Metastatic Liver Carcinoma in the Adrenal Gland (tissue), 2 donors: ENCODE measurements around a stretch of chr12.

DNA sequence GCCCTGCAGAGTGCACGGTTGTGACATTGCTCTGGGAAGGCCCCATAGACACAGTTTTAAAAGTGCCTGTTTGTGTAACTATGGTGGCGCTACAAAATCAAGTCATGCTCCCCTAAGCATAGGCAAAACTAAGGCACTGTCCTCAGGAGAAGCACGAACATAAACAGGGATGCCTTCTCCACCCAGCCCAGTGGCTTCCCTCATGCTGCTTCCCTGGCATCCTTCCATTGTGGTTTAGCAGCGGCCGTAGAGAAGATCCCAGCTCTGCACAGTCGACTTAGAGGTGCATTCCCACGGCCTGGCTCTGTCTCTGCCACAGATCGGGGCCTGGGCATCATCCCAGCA is 70.5 kb downstream of the PIWIL1 start:
- PRO-cap, 2 experiments: no peak in any of the 2 experiments

GRCh38 chr12:130775972-130776962 is 60.2 kb upstream of the RIMBP2 start:
- PRO-cap, 2 experiments: no peak in any of the 2 experiments

GRCh38 chr12:130818460-130819626 is 20.2 kb downstream of the STX2 start:
- PRO-cap, 2 experiments: no peak in any of the 2 experiments

GRCh38 chr12:130920468-130921189 is 33.1 kb upstream of the ADGRD1 start:
- PRO-cap, 2 experiments: no peak in any of the 2 experiments

DNA sequence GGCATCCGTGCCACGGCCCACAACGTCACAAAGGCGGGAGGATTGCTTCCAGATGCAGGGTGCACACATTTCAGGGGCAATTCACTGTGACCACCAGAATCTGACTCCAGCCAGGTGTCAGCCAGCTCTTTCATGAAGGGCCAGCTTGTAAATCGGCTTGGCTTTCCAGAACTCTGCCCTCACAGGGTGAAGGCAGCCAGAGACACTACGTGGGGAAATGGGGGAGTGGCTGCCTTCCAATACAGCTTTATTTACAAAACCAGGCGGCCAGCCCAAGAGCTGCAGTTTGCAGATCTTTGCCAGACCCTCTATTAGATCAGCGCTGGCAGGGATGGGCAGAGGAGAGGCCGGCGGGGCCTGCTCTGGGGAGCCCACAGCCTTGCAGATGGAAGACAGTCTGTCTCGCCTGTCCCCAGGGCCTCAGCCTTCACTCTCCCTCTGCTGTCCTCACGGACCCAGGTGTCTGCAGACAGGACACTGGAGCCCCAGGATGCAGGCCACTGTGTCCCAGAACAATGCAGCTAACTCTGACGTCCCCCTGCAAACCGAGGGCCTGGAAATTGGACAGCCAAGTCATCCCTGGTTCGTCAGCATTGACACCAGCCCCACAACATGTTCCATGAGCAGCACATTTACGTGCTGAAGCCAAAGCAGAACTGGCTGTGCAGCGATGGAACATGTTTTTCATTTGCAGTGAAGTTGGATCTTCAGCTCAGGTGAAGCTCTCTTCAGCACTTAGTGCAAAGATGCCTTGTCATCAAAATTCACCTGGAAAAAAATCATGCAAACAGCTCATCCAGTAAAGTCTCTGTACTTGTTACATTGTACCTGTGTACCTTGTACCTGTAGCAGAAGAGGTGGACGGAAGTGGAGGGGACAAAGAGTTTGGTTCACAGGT is 53.7 kb downstream of the ADGRD1 start:
- PRO-cap, 2 experiments: no peak in any of the 2 experiments

- PRO-cap, 2 experiments: no peak in any of the 2 experiments
These were observed 152.2 kb downstream of the ADGRD1 start for GRCh38 chr12:131105689-131106540.

DNA sequence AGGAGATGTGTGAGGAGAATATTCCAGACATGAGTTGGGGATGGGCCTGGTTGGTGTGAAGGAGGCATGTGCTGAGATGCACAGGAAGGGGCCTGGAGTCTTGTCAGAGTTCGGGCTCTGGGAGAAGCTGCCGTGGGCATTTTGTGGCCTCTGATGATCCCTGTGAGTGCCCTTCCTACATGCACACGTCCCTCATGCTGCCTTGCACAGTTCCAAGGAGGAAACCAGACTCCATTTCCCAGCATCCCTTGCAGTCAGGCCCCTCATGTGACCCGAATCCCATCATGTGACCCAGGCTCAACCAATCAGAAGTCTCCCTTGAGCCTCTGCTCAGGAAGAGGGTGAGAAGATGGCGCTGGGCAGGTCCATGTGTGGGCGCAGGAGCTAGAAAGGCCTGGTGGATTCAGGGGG is 240.3 kb downstream of the ADGRD1 start:
- PRO-cap, 2 experiments: no peak in any of the 2 experiments

- PRO-cap, 2 experiments: no peak in any of the 2 experiments
These were observed 254.1 kb upstream of the SFSWAP start for GRCh38 chr12:131456781-131457242.

DNA sequence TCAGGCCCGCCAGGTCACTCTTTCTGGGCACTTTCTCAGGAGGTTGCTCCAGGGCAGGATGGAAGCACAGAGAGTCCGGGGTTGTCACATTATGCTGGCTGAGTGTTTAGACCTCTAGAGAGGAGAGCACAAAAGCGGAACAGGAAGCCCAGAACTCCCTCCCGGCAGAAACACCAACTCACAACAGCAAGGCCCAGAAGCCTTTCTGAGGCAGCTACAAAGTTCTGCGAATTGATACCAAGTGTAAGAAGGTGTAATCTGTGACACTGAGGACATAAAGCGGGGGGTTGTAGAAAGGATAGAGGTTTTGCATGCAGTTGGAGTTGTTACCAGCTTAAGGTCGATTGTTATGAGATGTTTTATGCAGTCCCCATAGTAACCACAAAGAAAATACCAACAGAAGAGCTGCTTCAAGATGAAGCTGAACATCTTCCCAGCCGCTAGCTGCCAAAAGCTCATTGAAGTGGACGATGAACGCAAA is 43.8 kb upstream of the SFSWAP start:
- PRO-cap, 2 experiments: no peak in any of the 2 experiments

DNA sequence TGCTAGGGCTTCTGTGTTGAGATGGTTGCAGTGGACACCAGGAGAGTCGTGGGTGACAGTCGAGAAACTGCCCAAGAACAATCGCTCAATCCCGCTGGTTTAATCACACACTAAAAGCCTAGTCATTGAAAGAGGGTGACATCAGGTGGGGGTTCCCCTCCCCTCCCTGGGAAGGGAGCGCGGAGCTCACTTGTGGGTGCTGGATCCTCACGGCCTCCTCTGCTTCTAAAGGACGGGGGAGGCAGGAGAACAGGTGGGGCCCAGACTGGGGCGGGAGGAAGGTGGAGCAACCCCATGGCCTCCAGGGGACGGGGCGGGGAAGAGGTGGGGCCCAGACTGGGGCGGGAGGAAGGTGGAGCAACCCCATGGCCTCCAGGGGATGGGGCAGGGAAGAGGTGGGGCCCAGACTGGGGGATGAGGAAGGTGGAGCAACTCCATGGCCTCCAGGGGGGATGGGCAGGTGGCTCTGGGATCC is 28.8 kb upstream of the SFSWAP start:
- PRO-cap, 2 experiments: no peak in any of the 2 experiments

- PRO-cap, 2 experiments: no peak in any of the 2 experiments
These were observed 51.8 kb upstream of the MMP17 start for GRCh38 chr12:131776246-131776946.

GRCh38 chr12:131860399-131861252 is 32.4 kb downstream of the MMP17 start:
- PRO-cap, 2 experiments: peak in 2 of 2 experiments; most common plus-strand start chr12:131861166 (in 2); most common minus-strand start chr12:131860965 (in 2)

DNA sequence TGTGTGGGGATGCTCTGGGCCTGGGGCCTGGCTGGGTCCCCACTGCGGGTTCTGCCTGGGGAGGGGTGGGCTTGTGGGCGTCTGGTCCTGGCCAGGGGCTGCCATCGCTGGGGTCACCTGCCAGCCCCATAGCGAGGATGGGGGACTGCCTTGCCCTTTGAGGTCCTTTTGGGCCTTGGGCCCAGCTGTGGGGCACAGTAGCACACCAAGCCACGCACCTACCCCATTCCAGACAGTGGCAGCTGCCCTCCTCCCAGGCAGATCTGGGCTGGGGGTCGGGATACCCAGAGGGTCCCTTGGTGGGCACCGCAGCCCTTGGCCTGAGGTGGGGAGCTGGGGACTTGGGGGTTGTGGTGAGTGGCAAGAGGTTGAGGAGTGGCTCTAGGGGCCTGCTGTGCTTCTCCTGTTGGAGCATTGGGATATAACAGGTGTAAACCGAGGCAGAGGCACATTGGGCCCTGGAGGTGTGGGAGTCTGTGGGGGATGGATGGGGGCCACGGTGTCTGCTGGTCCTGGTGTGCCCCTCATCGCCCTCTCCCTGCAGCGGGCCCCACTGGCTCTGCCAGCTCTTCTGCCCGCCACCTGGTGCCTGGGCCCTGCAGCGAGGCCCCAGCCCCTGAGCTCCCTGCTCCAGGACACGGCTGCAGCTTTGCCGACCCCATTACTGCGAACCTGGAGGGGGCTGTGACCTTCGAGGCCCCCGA is 11.0 kb upstream of the PUS1 start:
- PRO-cap, 2 experiments: no peak in any of the 2 experiments

DNA sequence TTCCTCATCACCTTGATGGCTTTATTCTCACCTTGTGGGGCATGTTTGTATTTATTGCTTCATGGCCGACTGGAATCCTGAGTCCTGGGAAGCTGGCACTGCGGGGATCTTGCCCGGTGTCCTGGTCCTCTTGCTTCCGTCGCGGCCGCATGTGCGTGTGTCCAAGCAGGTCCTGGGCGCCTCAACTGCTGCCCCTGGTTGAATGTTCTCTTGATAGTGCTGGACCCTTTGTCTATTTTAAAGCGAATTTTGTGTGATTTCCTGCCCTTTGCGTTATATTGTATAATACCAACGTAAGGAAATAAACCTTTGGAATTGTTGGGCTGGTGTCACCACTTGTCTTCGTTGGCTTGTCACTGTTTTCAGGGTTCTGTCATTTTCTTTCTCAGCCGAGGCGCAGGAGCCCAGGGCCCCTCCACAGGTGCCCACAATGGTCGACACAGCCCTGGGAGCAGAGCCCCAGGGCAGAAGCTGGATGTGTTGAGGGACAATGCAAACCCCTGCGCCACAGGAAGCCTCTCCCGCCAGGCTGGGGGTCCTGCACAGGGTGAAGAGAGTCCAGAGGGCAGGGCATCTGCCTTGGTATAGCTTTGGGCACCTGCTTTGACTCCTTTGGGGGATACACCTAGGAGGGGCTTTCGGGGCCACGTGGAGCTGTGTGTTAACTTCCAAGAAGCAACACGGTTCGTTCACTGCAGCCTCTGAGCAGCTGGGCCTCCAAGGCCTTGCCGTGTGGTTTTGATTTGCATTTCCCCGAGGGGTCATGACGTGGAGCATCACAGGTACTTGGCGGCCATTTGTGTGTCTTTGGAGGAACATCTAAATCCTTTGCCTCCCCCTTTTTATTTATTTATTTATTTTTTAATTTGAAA is 6.0 kb upstream of the PUS1 start:
- PRO-cap, 2 experiments: no peak in any of the 2 experiments

DNA sequence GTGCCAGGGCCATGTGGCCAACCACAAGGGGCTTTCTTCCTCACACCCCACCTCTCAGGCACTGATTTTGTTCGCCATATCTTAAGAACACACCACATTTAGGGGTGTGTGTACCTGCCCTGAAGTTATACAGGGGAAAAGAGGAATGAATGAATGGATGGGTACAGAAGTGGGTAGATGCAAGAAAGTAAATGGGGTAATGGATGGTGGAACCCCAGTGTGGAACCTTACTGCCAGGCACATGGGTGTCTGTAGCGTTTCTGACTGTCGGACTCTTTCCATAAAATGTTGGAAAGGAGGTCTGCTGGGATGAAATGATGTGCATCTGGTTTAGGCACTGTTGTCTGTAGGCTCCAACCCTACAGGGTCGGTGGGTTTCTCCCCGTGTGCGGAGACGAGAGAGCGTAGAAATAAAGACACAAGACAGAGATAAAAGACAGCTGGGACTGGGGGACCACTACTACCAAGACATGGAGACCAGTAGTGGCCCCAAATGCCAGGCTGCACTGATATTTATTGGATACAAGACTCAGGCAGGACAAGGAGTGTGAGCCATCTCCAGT is 93.1 kb downstream of the DDX51 start:
- PRO-cap, 2 experiments: no peak in any of the 2 experiments

DNA sequence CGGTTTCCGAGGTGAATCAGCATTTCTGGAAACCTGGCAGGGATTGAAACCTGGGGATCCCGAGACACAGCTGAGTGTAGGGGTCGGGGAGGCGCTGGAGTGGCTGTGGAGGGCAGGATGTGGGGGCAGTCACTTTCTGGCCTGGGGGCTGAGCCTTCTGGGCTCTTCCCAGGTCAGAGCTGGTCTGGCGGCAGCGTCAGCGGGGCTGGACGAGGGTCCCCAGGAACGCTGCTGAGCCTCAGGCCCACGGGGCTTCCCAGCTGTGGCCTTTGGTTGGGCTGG is 23.7 kb downstream of the NOC4L start:
- PRO-cap, 2 experiments: no peak in any of the 2 experiments

GRCh38 chr12:132275016-132275506 is 54.3 kb downstream of the GALNT9 start:
- PRO-cap, 2 experiments: no peak in any of the 2 experiments

DNA sequence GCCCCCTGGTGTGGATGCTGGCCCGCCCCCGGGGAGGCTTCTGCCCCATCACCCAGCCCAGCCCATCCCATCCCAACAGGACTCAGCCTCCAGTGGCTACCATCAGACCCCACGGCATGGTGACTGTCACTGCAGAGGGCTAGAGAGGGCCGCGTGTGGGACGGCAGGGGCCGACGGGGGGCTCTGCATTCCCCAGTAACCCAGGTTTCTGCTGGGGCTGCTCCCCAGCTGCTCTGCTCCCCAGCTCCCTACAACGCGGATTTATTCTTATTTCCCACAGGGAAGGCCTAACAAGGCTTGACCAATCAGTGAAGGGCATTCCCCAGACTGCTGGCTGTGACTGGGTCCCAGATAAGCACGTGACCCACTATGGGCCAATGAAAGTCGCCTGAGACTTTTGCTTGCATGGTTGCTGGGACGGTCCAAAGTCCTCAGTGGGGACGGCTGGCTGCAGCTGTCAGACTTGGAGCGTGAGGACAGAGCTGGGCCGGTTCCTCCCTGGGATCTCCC is 50.4 kb downstream of the GALNT9 start:
- PRO-cap, 2 experiments: no peak in any of the 2 experiments

- PRO-cap, 2 experiments: no peak in any of the 2 experiments
These were observed 66.9 kb upstream of the FBRSL1 start for GRCh38 chr12:132423005-132423542.

- PRO-cap, 2 experiments: no peak in any of the 2 experiments
These were observed 61.4 kb upstream of the FBRSL1 start for GRCh38 chr12:132428541-132428951.